Left colon (tissue), 1 donor: ENCODE results near the gene PAX8.

- PRO-cap = no peak
These were observed 5.9 kb downstream of the NT5DC4 start for GRCh38 chr2:112726584-112727286.

DNA sequence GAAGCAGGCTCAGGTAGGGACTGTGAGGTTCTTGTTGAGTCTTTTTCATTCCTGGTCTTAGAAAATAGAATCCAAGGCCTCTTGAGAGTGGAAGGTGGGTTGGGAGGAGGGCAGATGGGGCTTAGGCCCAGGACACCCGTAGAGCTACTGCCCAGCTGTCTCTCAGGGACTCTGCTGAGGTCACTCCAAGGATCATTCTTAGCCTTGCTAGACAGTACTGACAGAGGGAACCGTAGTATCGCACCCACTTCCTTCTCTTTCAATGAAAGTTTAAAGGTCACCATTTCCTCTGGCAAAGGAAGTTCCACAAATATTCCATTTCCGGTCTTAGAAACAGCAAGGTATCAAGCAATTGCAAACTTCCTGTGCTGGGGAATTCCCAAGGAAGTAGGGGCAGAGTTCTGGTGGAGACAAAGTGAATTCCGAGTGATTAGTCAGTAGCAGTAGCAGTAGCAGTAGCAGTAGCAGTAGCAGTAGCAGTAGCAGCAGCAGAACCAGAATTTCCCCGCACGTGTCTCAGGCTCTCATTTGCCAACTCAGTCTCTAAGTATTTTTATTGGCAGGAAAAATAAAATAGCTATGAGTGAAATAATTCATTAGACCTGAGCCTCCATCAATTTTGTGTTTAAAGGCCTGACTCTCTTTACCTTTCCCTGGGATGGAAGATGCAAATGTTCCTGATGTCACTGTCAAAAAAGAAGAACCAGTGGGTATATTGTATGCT is 24.7 kb downstream of the IL1B start:
- PRO-cap = no peak

GRCh38 chr2:112832014-112833203 is 4.2 kb downstream of the IL1B start:
- PRO-cap = no peak

- PRO-cap = unidirectional peak, plus-strand start at chr2:112902067
These were observed 9.2 kb upstream of the IL37 start for GRCh38 chr2:112901682-112902299.

- PRO-cap = no peak
These were observed 2.5 kb upstream of the IL37 start for GRCh38 chr2:112908401-112908847.

DNA sequence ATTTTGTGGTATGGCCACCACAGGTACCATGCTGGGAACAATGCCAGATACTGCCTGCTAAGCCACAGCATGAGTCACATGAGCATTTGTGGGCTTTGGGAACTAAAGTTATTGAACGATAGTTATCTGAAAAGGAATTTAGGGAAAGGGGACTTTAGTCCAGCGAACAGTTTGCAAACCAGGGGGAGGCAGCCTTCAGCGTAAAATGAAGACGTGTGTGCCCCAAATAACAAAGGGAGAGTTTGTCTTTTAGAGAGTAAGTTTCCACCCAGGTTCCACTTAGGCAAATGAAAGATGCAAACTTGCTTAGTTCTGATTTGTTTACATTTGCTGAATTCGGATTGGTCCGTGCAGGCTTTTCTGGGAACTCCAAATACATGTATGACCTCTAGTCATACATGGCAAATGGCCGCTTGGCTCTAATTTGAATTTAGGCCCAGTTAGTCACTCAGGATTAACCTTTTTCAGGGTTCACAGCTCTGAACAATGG is 28.2 kb downstream of the IL37 start:
- PRO-cap = no peak

DNA sequence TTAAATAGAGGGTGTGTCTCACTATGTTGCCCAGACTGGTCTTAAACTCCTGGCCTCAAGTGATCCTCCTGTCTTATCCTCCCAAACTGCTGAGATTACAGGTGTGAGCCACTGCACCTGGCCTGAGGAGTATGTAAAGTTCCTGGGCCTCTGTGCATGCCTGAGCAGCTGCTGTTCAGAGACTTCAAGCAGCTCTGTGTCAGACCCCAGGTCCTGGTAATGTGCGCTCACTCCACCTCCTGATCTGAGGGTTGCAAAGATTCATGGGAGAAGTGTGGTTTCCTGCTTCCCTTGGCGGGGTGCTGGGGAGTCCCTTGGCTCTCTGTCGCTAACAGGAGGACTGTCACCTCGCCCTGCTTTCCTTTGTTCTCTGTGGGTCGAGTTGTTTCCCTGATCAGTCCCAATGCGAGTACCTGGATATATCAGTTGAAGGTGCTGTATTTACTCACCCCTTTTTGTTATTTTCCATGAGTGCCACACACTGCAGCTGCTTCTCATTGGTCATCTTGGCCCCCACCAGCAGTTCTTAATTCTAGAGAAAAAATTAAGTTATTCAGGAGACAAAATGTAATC is 8.6 kb upstream of the IL36A start:
- PRO-cap = no peak

DNA sequence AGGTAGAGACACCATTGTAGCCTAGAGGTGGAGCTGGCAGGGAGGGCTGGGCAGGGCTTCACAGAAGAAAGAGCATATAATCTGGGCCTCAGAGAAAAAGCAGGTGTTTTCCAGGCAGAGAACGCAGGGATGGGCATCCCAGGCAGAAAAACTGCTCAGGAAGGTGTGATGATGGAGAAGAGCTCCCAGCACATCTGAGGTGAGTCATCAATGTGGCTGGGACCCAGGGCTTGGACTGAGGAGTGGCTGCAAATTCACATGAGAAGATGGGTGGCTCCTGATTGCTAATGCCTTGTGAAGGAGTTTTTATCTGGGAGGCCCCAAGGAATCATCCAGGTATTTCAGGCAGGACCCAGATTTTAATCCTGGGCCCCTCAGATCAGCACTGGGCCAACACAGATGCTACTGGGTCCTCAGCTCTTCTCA is 10.1 kb downstream of the IL1F10 start:
- PRO-cap = no peak

GRCh38 chr2:113111599-113112394 is 15.6 kb upstream of the IL1RN start:
- PRO-cap = no peak

- PRO-cap = no peak
These were observed 14.8 kb upstream of the PSD4 start for GRCh38 chr2:113158886-113159521.

DNA sequence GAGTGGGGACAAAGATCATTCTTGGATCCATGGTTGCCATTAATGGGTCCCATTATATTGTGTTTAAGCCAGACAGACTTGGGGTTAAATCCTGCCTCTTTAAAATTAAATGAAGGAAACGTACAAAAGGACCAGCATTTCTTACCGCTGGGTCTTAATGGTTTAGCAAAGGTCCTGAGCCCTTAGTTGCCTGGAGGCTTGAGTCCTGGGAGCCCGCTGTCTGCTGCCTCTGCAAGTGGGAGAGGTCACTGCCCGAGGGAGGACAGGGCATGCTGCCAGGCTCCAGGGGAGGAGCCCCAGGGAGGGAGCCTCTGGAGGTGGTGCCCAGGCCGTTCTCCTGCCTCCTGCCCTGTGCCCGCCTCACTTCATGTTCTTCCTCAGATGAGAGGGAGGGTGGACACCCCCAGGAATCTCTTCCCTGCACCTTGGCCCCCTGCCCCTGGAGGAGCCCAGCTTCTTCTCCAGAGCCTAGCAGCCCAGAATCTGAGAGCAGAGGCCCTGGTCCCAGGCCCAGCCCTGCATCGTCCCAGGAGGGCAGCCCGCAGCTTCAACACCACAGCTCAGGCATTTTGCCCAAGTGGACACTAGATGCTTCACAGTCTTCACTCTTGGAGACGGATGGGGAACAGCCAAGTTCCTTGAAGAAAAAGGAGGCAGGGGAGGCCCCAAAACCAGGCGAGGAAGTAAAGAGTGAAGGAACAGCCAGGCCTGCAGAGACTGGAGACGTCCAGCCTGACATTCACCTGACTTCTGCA is 11.9 kb downstream of the PSD4 start:
- PRO-cap = no peak

GRCh38 chr2:113237371-113238119 is 41.2 kb downstream of the PAX8 start:
- PRO-cap = no peak

DNA sequence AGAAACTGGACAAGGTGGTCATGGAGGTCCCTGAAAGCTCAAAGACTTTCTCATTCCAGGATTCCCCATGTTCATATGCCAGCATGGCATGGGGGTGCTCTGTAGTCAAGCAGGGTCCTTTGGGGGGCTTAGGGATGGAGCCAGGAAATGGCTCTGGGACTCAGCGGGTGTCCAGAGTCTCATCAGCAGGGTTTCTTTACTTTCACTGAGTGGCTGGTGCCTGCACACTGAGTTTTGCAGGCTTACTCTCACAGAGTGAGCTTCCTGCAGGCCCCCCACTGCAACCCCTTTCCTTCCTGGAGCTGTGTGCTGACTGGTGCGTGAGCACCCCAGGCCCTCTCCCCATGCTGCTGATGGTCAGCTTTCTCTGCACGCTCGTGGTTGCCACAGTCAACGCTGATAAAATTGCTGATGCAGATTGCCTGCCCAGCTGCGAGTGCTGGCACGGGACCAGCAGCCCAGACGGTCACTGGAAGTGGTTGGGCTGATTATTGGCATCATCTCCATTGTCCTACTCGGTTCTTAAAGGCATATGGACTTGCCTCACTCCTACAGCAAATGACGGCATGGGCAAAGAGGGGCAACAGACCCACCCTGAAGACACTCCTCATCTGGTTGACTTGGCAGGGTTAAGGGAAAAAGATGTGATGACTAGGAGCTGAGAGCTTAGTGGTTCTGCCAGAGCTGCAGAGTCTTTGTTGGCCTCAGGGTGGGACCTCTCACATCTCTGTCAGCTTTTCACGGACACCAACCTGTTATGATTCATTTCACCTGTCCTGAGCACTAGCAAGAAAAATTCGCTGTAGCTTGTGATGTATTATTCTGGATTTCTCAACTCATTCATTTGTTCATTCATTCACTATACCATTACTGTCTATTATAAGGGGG is 38.6 kb downstream of the PAX8 start:
- PRO-cap = no peak

- PRO-cap = no peak
These were observed 24.1 kb downstream of the PAX8 start for GRCh38 chr2:113254562-113255079.

DNA sequence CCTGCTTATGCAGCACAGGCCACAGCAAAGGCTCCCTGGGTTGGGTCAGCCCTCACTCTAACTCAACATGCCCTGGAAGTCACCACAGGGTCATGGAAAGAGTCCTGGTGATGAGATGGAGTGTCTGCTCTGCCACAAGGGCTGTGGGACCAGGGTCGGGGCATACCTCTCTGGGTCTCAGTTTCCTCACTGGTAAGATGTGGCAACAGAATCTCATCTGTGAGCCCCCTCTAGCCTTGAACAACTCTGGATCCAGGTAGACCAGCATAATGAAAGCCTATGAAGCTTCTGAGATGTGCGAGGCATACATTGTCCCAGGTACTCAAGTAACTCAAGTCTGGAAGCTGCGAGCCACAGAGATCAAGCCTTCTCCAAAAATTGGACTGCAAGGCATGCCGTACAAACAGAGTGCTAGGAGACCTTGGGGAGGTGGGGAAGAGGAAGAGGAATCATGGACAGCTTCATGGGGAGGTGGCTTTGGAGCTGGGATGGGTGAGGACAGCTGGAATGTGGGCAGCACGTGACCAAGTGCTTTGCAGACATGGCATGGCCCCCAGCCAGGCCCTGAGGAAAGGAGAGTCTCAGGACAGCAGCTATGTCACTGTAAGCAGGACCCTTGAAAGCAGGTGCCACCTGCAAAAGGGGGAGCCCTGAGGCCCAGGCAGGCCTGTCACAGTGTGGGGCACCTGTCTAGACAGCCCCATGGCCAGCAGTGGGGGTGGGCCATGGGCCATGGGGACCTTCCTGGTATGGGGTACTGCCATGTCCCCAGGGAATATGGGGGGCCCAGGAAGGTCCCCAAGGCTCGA is 10.3 kb downstream of the PAX8 start:
- PRO-cap = no peak

DNA sequence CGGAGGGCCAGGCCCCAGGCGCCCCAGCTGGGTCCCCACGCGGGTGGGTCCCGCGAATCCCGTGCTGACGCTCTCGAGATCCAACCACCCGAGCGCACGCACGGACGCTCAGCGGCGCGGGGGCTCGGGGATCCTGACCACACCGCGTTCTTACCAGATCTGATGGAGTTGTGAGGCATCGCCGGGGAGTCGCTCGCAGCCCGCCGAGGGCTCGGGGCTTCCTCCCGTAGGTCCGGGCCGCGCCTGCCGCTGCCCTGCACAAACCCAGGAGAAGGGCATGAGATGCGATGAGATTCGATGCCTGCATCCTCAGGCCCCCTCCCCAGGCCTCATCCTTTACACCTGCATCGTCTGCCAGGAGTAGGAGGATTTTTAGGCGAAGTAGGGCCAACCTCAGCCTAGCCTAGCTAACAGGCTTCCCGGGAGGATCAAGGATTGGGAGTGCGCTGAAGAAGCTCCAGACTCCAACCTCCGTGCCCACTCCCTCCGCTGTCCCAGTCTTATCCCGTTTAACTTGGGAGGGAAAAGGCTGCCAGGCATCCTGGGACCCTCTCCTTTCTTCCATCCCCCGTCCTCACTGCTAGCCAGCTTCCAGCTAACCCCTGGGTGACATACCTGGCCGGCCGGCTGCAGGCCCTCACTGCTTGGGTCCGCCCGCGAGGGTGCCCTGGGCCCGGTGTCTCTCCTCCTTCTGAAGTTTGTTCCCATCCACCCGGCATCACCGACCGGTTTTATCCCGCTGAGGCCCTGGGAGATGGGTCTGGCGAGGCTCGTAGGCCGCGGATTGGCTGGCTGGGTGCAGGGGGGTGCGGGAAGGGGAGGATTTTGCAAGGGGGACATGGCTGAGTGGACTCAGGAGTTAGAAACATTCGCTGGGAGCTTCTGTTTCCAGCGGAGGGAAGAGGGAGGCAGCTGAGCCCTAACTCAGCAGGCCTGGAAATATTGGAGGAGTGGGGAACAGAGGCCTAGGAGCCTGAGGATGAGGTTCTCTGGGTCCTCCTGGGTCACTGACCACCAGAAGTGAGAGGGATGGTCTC is at the start of gene PAX8:
Gene PAX8, minus strand, starts transcription at position 706 of the 1,037 bp plus-strand sequence.
- PRO-cap = no peak

DNA sequence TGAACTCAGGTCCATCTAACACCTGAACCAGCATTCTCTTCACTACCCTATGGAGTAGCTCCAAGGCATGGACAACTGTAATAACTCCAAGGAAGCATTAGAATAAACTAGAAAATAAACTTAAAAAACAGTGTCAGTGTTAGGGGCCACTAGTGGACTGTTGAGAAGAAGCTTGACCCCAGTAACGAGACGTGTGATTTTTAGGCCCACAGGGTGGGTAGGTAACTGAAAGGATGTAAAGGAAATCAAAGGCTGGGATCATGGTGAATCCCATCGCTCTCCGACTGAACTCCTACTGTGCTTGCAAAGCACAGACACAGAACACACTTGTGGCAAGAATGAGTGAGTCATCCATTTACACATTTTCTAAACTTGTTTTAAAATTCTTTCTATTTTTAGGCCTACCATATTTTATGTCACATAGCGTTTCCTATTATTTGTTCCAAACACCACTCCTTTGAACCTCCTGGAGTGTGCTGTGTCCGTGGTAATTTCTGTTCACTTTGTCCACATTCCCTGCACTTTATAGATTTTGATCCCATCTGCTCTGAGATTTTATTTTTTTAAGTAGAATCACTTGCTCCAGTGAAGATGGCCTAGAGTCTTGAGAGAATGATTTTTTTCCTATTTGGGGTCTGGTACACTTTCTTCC is 6.2 kb upstream of the PAX8 start:
- PRO-cap = no peak

GRCh38 chr2:113317525-113317916 is 38.8 kb upstream of the PAX8 start:
- PRO-cap = no peak

DNA sequence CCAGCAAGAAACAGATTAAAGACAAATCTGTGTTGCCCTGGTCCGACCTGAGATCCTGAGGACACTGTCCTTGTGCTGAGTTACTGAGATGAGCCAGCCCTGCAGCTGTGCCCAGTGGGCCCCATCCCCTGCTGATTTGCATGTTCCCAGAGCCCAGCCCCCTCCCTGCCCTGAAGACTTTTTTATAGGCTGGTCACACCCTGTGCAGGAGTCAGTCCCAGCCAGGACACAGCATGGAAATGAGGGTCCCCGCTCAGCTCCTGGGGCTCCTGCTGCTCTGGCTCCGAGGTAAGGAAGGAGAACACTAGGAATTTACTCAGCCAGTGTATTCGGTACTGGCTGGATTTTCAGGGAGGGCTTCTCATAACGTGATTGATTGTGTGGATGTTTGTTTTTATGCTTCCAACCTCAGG is 31.3 kb upstream of the ZNG1B start:
- PRO-cap = no peak

DNA sequence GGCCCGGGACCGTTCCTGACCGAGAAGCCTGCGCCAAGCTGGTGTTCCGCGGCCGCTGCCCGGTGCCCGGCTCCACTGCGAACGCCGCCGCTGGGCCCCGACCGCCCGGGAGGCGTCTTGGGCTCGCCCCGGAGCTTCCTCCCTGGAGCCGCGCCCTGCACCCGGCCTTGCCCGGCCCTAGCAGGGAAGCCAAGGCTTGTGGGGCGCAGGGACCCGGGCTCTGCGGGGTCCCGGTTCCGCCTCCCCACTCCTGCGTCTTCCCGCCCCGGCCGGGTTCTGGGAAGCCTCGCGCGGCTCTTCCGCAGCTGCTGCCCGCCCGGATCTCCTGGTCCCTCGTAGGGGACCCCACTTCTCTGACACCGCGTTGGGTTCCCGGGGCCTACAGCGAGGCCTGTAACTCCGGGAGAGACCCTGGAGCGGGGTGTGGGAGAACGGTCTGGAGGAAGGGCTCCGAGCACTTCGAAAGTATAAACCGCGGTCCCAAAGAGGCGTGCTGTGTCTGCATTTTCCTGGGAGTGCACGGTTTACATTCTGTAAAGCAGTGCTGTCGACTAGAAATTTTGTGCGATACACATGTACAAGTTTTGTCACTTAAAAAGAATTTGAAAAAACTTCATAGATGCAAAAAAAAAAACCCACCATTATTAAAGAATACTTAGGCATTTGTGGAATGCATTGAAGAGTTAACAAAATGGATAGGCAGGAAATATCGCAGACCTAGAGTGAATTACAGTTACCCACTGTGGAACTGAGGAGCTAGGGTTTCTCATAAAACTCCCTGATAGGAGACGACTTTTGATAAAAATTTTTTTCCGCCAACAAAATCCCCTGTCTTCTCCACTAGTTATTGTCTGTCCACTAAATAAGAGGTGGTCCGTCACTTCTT is 42.6 kb upstream of the RABL2A start:
- PRO-cap = unidirectional peak, minus-strand start at position 327 of the sequence